Epidermal melanocyte (primary cell): ENCODE measurements around the genes USP17L26 and SLC2A9.

DNA sequence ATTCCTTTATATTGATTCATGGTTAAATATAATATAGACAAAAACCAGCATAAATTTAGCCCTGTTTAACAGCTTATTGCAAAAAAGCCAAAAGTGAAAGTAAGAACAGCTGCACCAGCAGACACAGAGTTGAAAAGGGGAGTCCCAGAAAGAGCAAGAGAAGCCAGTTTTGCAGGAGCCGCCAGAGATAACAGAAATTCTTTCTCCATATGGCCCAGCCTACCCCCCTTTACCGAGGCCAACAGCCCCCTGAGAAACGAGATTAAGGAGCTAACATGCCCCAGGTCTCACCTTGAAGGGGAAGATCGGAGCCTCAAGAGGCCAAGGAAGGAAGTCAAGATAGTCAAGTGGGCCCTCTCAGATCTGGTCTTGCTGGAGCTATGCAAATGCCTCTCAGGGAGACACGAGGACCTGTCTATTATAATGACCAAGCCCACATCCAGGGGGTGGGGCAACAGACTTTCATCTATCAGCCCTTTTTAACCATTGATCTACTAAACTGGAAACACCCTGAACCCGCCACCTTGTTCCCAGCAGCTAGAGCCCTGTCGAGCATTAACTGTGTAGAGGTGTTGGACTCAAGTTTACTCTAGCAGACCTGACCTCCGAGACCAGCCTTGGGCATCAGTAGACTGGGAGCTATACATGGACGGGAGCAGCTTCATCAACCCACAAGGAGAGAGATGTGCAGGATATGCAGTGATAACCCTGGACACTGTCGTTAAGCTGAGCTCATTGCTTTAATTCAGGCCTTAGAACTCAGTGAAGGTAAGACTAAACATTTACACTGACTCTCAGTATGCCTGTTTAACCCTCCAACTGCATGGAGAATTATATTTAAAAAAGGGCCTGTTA is 4.7 kb downstream of the ACOX3 start:
- RRBS, result no CpG with 5 or more reads among the region's 10 CpGs

GRCh38 chr4:8457366-8457942 is 16.9 kb downstream of the TRMT44 start:
- RRBS, result no CpG with 5 or more reads among the region's 5 CpGs

GRCh38 chr4:8701252-8701464 is 108.6 kb downstream of the CPZ start:
- RRBS, result no CpG with 5 or more reads among the region's 6 CpGs

DNA sequence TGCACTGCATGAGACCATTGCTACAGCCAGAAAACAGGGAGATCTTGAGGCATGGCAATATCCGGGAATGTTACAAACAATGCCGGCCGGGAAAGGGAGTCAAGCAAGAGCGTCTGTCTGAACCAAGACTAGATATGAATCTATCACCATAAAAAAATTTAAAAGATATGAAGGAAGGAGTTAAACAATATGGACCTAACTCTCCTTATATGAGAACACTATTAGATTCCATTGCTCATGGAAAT is 46.5 kb upstream of the FAM90A26 start:
- RRBS, result no CpG with 5 or more reads among the region's 4 CpGs

- RRBS, result no CpG with 5 or more reads among the region's 7 CpGs
Observed at GRCh38 chr4:9170595-9170794, 286 bp downstream of the FAM90A26 start.

DNA sequence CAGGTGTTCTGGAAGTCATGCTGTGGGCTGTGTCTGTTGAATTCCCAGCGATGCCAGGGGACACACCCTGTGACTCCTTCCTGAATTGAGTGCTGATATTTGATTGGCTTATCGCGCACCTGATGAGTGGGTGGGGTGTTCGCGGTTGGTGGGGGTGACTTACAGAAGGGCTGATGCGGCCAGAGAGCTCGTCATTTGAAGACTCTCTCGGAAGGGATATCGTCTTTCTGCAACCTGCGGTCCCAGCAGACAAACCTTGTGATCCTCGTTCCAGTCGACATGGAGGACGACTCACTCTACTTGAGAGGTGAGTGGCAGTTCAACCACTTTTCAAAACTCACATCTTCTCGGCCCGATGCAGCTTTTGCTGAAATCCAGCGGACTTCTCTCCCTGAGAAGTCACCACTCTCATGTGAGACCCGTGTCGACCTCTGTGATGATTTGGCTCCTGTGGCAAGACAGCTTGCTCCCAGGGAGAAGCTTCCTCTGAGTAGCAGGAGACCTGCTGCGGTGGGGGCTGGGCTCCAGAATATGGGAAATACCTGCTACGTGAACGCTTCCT is at the start of gene USP17L26:
Gene USP17L26, plus strand, starts transcription at position 280 of the 562 bp plus-strand sequence.
- RRBS, result no CpG with 5 or more reads among the region's 21 CpGs

DNA sequence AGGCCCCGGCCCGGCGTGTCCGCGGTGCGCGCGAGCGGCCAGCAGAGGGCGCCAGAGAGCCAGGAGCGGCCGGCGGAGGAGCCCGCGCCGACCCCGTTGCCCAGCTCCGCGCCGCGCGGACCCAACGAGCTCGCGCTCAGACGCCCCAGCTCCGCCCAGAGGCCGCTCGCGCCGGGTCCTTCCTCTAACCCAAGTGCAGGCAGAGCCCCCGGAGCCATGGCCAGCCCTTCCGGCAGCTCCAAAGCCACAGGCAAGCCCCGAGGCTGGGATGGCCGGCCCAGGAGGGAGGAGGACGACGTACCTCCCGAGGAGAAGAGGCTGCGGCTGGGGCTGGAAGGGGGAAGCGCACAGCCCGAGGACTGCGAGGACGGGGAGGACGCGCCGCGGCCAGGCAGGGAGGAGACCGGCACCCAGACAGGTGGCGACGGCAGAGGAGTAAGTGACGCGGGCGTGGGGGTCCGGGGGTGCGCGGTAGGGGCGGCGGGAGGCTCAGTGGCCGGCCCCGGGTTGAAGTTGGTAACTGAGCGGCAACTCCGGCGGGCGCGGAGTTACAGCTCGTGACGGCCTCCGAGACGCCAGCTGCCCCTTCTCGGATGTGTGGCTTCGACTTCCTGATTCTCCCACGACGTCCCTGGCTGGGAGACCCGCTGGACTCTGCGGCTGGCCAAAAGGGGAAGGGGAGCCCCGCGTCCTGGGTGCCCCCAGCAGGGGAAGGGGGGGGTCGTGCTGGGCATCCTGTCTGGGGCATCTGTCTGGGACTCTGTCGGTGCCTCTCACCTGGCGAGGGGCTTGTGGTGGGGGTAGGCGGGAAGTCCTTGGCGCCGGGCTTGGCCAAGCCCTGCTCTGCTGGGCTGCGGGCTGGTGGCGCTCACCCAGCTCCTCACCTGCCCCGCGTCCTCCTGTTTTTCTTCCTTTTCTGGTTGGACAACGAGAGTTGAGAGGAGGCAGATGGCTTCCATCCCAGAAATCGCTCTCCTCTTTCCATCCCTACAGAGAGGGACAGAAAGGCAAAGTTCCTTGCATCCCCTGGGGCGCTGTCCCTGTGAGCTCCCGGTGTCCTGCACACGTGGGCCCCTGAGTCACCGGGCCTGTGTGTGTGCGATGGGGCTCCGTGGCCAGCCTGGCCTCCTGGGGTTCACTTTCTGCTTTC is 88.4 kb downstream of the DEFB131A start:
- RRBS, result 3% methylated on average over 13 of the region's 95 CpGs

DNA sequence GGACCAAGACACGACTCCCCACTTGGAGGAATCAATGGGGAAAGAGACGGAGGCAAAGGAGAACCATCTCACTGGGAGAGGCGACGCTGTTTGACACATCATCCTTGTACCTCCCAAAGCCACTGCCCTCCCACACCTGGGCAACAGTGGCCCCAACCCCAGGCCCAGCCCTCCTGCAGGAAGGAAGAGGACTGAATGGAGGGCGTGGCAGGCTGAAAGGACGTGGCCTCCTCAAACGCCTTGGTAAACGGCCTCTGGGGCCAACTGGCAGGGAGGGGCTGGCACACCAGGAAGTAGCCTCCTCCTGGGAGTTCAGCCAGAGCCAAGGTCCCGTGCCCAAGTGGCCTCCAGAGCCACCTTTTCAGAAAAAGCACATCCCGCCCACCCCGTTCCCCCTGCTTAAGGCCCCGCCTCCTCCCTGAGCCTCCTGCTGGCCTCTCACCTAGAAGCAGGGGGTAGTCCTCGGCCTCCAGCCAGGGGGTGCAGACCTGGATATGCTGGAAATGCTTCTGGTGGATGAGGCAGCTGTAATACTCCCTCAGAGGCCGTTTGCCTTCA is 74.2 kb upstream of the DRD5 start:
- RRBS, result no CpG with 5 or more reads among the region's 14 CpGs

DNA sequence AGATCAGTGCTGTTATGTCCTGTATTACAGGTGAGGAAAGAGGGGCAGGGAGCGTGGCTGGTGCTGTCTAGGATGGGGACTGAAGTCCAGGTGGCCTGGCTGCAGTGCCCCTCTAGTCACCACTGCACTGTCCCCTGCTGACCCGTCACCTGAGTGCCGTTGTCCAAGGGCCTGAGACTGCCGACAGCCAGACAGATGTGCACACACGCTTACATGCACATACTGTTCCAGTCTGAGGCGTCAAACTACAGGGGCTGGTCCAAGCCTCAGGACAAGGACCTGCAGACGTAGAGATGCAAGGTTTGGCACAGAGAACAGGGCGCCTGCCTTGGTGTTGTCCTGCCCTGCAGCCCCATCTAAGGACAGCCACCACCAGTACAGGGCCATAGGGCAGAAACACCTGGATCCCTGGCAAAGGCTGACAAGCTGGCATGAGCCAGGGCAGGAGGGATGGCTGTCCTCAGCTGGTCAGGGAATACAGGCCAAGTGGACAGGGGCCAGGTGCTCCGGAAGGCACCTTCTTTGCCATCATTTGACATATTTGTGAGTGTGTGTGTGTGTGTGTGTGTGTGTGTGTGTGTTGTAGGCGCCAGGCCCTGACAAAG is 1.7 kb downstream of the SLC2A9 start:
- RRBS, result no CpG with 5 or more reads among the region's 10 CpGs

- RRBS, result no CpG with 5 or more reads among the region's 16 CpGs
Observed at GRCh38 chr4:10020615-10021326, 526 bp downstream of the SLC2A9 start.

DNA sequence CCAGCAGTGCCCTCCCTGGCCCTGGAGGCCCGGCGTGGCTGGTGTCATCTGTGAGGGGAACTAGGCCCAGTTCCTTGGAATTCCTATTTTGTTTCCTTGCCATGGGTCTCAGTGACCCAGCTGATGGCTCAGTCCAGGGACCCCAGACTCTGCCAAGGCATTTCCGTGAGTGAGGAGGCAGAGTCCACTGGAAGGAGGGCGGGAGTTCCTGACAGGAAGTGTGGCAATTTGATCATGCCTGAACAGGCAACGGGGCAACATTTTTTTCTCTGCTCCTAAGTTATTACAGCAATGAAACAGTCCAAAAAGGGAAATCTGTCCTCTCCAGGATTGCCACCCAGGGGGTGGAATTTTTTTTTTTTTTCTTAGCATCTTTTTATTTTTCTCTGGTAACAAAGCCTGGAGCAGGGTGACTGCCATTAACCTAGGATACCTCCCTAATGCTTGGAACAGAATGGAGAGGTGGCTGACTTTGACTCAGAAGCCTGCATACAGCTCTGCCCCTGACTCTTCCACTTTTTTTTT is at the start of gene SLC2A9:
Gene SLC2A9, minus strand, starts transcription at position 171 of the 525 bp plus-strand sequence.
- RRBS, result no CpG with 5 or more reads among the region's 5 CpGs

DNA sequence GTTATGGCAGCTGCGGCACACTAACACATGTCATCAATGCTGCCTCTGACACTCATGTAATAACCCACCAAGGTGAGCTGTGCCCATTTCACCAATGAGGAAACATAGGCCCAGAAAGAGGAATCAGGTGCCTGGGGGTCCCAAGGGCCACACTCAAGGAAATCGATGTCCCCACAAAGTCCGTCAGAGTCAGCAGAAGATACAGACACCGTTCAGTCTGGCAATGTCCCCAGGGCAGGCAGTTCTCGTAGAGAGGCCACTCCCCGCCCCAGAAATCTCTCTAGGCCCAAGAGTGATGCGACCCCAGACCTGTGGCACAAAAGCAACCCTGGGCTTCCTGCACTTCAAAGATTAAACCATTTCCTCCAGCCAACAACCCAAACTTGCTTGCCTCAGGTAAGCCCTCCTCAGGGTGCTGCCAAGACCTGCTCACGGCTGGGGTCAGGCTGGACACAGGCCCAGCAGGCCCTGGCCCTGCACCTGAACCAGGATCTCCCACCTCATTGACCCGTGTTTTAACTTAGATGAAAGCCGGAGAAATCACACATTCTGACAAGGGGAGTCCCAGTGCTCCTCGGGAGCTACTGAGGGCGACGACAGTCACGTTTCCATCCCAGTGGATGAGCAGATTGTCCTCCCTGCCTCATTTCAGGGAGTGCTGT is 26.2 kb downstream of the WDR1 start:
- RRBS, result no CpG with 5 or more reads among the region's 14 CpGs

DNA sequence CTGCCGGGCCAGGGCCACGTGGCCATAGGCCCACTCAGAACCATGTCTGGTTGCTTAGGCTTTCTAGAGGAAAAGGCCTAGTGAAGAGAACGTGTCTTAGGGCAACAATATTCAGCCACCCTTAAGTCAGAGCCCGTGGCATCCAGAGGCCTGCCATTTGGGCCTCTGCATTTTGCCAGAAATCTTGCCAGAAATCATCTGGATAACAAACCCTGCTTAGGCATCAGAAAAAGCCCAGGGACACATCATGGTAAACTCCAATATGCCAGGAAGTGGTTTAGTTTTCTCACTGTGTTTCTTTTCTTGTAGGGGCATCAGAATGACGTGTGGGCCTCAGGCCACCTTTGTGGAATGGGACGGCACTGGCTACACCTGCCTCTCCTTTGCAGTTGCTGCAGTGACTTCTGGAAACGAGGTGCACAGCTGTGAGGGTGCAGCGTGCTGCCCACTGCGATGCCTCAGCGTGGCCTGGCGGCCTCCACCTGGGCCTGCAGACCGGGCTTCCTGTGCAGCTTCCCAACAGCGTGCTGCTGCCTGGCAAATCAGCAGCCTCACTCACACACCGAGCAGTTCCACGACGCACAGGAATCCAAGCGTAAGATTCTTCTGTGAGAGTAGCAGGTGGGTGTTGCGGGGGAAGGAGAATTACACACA is 17.3 kb downstream of the WDR1 start:
- RRBS, result no CpG with 5 or more reads among the region's 18 CpGs

GRCh38 chr4:10112080-10112681 is 4.4 kb downstream of the WDR1 start:
- RRBS, result no CpG with 5 or more reads among the region's 8 CpGs

- RRBS, result no CpG with 5 or more reads among the region's 3 CpGs
Observed at GRCh38 chr4:10120386-10120754, 3.8 kb upstream of the WDR1 start.

DNA sequence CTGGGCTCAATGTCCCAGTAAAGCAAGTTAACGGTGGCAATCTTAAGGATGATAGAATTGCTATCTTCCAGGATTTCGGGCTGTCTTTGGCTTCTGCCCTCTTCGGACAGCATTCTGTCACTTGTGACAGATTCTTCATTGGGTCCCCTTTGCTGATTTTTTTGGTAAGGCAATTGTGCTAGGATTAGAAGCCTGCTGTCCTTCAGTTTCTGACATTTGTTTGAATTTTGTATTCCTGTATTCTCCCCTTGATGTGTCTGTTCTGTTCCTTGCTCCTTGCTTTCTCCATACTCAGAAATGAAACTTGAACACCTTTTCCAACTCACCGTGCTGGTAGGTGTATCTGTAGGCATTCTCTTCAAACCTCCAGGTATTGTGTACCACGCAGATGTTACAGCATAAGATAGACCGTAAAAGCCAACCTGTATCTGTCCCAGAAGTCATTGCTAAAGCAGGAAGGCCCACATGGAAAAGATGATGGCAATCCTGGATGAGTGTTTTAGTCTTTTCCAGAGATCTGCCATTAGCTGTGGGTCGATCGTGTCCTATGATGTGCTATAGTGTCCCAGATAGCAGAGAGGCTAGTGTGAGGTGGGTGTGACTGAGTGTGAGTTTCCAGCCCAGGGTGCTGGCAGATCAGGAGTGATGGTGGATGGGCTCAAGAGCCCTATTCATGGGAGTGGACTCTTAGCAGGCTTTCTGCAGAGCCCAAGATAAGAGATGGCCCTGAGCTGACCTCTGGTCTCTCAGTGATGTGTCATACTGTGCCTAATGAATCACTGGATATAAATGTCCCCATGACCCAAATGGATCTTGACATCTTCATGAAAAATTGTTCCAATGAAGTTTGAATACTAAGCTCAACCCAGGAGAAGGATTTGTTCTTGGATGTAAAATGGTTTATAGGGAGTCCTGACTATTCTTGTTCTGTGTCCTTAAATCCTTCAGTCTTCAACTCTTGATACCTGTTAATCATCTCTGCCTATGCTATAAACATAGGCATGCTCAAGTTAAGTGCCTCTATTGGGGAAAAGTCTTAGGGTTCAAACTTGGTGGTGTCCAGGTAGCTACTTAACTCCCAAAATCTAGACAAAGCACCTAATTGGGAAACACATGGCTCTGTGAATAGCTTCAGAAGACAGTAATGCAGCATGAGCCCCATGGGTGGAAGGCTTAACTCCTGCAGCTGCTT is 69.1 kb upstream of the WDR1 start:
- RRBS, result no CpG with 5 or more reads among the region's 8 CpGs

DNA sequence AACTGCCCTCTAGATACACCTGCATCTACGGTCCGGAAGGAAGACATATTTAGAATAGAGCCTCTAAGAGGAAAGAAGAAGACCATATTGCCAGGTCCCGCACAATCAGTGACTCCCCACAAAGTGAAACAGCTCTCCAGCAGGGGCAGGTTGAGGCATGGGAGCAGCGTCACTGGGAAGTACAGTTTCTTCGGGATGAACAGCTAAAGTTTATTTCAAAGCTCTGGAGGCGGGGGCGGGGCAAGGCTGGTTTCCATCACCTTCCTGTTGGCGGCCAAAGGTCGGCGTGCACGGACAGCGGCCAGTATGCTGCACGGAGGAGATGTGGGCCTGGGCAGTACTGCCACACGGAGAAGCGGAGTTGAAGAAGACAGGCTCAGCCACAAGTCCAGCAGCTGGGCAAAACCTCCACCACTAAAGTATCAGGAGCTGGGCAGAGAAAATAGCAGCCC is 914 bp upstream of the ZNF518B start:
- RRBS, result no CpG with 5 or more reads among the region's 15 CpGs

DNA sequence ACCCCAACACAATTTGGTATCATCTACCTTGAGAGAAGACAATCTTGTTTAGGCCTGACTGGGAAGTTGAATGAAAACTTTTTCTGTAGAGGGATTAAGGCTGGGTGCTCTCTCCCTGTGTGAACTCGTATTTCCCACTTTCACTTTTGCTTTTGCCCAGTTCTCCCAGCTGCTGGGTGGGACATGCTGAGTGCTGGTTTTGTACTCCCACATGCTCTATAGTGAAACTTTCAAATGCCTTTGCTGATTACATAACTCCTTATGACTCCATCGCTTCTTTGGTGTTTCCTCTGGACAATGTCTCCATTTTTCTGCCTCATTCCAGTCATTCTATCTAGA is 100.6 kb downstream of the CLNK start:
- RRBS, result no CpG with 5 or more reads among the region's 2 CpGs

GRCh38 chr4:11904899-11905418 is 476.3 kb upstream of the HS3ST1 start:
- RRBS, result 38% methylated on average over 1 of the region's 6 CpGs

DNA sequence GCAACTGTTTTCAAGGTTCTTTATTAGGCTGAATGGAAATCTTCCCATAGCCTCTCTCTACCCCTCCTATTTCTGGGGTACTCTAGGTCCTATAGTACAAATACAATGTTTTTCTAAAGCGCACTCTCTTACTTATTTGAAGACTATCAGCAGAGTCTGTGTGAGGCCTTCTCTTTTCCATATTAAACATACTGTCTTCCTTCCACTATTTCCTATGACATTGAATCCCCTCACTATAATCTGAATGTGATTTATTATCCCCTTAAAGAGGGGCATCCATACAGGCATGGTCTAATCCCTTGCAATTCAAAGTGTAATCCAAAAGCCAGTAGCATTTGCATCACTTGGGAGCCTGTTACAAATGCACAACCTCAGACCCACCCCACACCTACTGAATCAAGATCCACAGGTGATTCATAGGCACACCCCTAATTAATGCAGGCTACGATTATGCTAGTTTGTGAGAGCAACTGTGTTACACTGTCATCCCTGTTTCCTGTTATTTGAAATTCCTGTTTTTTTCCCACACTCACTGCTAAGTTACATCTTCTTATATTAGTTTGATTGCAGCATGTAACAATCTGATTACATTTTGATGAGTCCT is 120.1 kb downstream of the RAB28 start:
- RRBS, result no CpG with 5 or more reads among the region's 2 CpGs